Measurements from ENCODE around the genes TMCO4 and PLA2G2C.

DNA sequence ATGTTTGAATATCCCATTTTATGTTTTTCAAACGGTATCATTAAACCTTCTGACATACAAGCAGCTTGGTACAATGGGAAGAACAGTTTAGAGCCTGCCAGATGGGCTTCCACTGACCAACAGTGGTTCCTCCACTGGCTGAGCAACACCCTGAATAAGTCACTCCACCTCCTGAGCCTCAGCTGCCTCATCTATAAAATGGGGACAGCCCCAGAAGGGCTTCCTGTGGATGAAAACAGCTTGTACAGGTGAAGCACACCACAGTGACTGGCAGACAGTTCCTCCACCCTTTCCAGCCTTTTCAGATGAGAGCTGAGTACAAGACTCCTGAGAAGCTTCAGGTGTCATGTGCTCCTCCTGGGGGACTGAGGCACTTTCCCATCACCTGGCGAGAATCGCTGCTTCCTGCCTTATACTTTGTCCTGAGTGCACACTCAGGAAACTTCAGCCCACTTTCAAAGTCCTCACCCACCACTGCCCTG, 2.1 kb downstream of the CAPZB start:
- PRO-cap = bidirectional peak, plus-strand start at position 226 of the sequence, minus-strand start at position 144 of the sequence

- PRO-cap = no peak
Observed at GRCh38 chr1:19505287-19506157, 20.2 kb upstream of the CAPZB start.

GRCh38 chr1:19507352-19507753, 22.0 kb upstream of the CAPZB start:
- PRO-cap = no peak

- PRO-cap = no peak
Observed at GRCh38 chr1:19605690-19606383, 9.1 kb downstream of the MICOS10 start.

GRCh38 chr1:19645524-19646407, 1.7 kb downstream of the NBL1 start:
- PRO-cap = no peak

- PRO-cap = no peak
Observed at GRCh38 chr1:19771243-19771740, 28.4 kb downstream of the TMCO4 start.

DNA sequence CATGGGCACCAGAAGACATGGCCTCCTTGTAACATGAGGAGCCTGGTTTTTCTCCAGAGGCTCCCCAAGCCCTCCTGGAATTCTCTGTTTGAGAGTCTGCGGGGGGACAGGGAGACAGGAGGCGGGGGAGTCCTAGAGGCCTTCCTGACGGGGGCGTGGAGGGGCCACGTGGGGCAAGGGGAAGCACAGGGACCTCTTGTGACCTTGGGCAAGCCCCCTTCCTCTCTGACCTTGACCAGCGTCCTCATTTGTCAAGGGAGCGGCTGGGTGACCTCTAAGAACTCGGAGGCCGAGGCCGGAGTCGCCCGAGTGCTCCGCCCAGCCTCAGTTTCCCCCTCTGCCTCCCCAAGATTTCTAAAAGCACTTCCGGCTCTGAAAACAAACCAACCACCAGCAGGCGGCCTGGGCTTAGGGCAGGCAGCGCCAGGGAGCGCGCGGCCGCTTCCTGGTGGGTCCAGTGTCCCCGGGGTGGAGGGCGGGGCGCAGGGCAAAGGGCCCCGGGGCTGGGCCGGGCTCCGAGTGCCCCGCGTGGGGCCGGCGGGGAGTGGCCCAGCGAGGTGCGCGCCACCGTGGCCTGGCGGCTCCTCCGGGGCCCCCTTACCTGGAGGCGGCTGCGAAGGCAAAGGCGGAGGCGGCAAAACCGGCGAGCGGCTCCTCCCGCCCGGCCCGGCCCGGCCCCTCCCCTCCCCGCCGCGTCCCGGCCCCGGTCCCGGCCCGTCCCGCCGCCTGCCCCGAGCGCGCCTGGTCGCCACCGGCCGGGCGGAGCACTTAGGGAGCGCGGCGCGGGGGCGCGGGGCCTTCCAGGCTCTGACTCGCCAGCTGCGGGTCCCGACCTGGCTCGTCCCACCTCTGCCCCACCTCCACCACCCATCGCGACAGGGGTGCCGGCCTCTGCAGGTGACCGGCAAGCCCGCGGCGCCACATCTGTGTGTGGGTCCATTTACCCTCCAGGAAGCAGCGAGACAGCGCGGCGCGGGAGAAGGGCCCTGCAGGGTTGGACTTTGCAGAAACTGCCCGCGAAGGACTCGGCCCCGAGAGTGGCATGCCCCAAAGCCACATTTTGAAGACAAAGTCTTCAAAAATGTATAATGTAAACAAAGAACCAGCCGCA, at the start of gene TMCO4:
Gene TMCO4, minus strand, starts transcription at position 663 of the 1,111 bp plus-strand sequence.
- PRO-cap = unidirectional peak, plus-strand start at position 277 of the sequence; unidirectional peak, plus-strand start at position 411 of the sequence; unidirectional peak, plus-strand start at position 457 of the sequence; unidirectional peak, plus-strand start at position 518 of the sequence

GRCh38 chr1:19897053-19897579, 14.9 kb downstream of the OTUD3 start:
- PRO-cap = no peak

DNA sequence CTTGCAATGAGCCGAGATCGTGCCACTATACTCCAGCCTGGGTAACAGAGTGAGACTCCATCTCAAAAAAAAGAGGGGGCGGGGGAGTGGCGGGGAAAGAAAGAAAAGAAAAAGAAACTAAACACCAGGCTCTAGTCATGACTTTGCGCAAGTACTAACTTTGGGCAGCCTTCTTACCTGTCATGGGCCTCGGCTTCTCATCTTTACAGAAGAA, 20.1 kb downstream of the PLA2G2D start:
- PRO-cap = no peak

DNA sequence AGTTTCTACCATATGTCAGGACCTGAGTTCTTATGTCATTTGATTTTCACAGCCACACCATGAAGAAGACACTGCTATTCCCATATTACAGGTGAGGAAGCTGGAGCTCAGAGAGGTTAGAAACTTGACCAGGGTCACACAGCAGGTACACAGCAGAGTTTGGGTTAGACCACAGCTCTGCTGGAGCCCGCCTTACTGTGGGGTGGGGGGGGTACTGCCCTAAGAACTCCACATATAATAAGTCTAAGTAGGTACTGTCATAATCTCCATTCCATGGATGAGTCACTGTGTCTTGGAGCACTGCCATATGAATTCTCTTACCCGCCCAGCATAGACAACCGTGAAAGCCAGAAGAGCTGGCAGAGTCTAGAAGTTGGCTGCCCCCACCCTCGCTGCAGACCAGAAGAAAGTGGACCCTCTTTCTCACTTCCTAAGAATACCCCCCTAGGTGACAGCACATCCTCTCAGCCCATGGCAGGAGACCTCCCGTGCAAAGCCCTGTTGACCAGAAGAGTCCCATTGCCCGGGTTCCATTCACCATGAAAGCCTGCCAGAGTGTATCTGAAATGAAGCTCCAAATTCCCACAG, 5.2 kb upstream of the PLA2G2D start:
- PRO-cap = no peak

GRCh38 chr1:20186326-20186935, at the start of gene PLA2G2C:
Gene PLA2G2C (minus strand): TSS chr1:20186518.
- PRO-cap = unidirectional peak, minus-strand start at chr1:20186538

DNA sequence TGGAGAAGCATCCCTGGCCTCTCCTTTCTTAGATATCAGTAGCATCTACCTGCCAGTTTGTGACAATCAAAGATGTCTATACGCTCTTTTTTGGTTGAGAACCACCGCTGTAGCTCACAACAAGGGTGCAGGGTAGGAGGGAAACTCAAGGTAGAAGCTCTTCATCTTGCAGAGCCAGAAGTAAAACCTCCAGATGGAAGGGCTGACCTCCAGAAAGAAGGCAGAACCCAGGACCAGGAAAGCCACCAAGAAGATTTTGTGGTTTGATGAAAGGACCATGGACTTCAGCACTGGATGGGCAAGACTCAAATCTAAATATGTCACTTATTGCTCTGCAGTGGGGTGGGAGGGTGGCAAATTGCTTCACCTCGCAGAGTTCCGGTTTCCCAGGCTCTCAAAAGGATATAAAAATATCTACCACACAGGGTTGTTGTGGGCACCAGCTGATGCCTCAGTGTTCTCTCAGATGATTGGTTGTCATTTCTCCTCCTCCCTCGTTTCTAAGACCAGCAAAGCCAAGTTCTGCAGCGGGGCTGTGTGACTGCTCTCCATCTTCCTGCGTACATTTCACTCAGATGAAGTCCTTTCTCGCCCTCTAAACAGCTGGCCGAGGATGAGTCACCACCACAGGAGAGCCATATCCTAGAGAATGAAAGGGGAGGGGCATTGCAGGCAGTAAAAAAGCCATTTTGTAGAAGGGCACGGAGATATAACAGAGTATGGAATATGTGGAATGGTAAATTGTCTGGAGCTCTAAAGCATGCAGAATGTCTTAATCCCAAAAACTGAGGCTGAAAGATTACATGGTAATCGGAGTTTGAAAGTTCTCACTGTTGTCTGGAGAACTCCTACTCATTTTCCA, 35.1 kb upstream of the VWA5B1 start:
- PRO-cap = no peak

DNA sequence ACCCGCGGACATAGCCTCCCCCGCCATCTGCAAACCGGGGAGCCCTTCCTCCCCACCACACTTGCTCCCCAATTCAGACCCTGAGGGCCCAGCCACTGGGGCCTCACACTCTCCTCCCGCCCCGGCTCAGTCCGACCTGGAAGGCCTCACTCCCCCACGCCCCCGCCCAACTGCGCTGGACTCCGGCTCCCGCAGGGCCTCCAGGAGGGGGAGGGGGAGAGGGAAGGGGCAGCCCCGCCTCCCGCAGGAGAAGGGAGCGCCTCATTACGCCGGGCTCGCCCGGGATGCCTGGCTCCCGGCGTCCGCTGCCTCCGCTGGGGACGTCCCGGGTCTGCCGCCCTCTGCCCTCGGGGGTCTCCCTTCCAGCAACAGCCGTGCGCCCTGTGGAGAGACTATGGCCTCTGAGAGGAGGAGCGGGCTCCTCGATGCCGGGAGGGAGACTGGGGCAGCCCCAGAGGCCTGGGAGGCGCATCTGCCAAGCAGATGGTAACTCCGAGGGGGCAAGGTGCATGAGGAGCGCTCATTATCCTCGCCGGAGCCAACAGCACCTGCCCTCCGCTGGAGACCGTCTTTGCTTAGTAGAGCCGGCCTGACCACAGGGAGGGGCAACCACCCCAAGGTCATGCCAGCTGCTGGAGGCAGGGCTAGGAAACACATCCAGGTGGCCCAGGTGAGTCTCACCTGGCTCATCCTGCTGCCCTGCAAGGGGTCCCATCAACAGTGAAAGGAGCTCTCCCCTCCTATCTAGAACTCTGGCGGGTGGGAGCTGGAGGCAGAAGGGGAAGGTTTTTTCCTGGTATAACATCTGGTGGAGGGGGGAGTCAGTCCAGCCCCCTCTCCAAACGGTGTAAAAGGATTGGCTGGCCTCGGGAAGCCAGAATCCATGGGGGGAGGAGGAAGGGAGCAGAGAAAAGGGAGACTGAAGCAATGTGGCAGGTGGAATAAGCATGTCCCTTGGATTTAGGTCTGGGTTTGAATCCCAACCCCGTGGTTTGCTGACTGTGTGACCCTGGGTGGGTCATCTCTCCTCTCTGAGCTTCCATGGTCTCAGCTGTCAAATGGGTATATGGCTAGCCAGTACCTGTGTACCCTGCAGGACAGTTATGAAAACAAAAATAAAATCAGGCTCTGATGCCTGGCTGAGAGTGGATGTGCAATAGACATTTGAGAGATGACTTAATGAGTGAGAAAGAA, 975 bp upstream of the CAMK2N1 start:
- PRO-cap = no peak

DNA sequence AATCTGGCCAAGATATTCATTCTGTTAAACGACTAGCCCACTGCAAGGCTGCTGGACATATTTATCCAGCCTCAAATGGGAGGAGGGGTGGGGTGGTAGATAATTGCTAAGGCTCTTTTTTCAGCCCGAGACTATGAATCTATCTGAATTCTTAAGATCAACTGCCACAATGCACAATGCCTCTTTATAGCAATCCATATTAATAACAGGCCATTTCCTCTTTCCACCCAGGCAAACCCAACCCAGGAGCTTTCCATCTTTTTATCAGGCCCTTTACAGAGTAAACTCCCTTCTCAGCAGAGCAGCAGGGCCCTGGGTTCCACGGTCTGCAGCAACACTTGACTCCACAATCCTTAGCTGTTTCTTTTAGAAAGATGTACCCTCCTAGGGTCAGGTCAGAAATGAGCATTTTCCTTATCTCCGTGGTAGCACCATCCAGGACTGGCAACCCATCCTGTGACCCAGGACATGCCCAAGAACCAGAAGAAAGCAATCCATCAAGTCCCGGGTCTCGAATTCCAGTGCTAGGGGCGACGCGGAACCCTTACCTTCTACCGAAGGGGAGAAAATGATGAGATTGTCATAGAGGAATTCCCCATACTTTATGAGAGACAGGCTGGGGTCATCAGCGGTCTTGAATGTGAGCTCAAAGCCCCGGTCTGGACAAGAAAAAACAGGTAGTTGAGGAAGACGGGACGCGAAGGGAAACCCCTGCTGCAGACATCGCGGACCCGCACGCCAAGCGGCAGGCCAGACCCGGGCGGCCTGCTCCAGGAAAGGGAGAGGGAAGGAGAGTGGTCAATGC, 634 bp downstream of the DDOST start:
- PRO-cap = no peak

DNA sequence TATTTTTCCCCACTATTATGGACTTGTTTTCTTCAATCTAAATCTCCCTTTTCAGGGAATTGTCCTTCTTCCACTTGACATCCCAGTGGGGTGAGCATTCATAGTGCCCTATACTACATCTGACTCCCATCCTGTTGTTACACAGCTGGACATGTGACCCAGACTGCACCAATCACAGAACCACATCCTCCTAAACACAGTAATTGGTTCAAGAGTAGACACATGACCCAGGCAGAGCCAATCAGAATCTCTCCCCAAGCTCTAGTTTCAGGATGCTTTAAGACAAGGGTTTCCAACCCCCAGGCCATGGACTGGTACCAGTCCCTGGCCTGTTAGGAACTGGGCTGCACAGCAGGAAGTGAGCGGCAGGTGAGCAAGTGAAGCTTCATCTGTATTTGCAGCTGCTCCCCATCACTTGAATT, 5.6 kb upstream of the DDOST start:
- PRO-cap = no peak

DNA sequence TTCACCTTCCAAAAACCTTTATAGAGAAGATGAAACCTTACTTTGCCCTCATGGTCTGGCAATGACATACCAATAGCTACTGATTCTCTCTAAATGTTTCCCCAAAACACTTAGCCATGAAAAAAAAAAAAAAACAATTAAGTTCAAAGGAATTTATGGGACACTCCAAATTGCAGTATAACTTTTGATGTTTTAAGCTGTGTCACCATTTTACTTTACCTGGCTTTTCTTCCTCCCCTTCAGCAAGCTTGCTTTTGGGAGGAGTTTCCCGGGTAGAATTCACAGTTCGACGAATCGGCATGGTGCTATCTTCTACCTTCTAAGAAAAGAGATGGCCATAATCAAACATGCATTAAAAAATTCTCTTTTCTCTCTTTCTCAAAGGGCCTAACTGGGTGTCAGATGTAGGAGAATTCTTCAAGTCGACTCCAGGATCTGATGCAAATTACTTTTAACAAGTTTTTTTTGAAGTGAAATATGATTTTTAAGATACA, 7.5 kb downstream of the HP1BP3 start:
- PRO-cap = no peak

DNA sequence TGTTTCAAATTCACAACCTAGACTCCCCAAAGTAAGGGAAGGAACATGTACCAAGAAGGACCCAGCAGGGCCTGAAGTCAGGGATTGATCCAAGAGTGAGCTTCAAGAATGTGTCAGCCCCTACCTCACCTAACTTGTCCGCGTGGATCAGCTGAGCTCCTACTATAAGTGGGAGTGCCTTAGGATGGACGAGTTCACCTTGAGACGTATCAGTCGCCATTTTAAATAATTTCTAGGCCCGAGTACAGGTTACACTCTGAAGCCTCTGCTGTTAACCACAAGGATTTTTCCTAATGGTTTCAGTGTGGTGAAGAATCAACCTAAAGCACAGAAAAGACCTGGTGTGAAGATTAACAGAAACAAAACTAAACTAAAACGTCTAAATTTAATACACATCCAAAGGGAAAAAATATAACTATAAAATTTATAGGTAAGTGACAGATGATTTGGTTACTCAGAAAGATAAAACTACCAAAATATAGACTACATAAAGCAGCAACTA, 6.8 kb downstream of the HP1BP3 start:
- PRO-cap = no peak

DNA sequence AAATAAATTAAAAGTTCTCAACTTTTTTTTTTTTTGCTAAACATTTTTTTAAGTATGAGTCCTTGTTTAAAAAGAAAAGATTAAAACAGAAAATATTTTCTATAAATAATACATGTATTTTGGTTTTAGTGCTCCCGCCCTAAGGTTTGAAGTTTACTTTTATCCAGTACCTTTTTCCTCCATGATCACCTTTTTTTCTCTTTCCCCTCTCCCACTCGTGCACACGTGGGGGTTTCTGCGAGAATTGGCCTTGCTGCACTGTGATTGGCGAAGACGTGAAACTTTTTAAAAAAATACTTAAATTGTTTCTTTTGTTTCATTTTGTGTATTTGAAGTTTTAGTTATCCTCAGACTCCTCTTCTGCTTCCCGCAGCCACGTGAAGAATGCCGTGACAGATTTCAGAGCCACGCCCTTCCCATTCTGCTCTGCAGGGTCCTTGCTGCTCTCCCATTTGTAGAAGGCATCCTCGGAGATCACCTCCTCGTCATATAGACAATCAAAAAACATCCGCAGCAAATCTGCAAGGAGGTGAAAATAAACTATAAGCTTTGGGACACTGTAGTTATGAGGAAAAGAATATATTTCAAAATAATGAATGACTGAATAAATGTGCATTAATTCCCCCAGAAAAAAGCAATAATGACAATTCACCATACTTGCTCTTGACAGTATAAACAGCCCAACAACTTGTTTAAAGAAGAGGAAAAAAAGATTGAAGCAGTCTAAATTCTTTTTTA, 20.0 kb upstream of the HP1BP3 start:
- PRO-cap = no peak

- PRO-cap = no peak
Observed at GRCh38 chr1:20864452-20864805, 77.3 kb upstream of the HP1BP3 start.

GRCh38 chr1:20941218-20942559, 154.6 kb upstream of the HP1BP3 start:
- PRO-cap = no peak

All from pulmonary lymph node (tissue), 1 donor.